Gastrocnemius medialis (tissue), 3 donors: ENCODE results near the genes RC3H1, COP1 and SEC16B.

- PRO-cap, result no peak
- RAMPAGE, long total RNA, 3 experiments, result no peak in any of the 3 experiments
Measured at GRCh38 chr1:173726757-173727294, 12.0 kb downstream of the KLHL20 start.

- PRO-cap, result no peak
- RAMPAGE, long total RNA, 3 experiments, result no peak in any of the 3 experiments
Measured at GRCh38 chr1:173856942-173858153, 10.8 kb upstream of the ZBTB37 start.

DNA sequence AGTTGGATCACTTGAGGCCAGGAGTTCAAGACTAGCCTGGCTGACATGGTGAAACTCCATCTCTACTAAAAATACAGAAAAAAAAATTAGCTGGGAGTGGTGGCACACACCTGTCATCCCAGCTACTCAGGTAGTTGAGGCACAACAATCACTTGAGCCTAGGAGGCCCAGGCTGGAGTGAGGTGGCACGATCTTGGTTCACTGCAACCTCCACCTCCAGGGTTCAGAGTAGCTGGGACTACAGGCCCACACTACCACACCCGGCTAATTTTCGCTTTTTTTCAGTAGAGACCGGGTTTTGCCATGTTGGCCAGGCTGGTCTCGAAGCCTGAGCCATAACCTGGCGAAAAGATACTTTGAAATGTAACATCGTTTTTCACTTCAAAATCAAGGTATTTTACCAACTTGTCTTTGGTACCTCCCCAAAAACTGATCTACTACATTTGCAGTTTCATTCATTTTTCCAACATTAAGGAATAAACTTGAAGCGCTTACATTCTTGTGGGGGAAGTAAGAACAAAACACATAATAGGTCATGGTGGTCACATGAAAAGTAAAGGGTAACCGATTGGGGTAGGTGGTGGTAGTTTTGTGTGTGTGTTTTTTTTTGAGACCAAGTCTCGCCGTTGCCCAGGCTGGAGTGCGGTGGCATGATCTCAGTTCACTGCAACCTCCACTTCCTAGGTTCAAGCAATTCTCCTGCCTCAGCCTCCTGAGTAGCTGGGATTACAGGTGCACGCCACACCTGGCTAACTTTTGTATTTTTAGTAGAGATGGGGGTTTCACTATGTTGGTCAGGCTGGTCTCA is 6.3 kb upstream of the ZBTB37 start:
- PRO-cap, result no peak
- RAMPAGE, long total RNA, 3 experiments, result no peak in any of the 3 experiments

- PRO-cap, result no peak
- RAMPAGE, long total RNA, 3 experiments, result start-site peak on the minus strand in 1 of 3 experiments, at chr1:173865473-173865530 at its widest, 6 reads per replicate
Measured at GRCh38 chr1:173865323-173866479, 2.5 kb upstream of the ZBTB37 start.

- PRO-cap, result no peak
- RAMPAGE, long total RNA, 3 experiments, result no peak in any of the 3 experiments
Measured at GRCh38 chr1:173869133-173869471, 922 bp downstream of the ZBTB37 start.

DNA sequence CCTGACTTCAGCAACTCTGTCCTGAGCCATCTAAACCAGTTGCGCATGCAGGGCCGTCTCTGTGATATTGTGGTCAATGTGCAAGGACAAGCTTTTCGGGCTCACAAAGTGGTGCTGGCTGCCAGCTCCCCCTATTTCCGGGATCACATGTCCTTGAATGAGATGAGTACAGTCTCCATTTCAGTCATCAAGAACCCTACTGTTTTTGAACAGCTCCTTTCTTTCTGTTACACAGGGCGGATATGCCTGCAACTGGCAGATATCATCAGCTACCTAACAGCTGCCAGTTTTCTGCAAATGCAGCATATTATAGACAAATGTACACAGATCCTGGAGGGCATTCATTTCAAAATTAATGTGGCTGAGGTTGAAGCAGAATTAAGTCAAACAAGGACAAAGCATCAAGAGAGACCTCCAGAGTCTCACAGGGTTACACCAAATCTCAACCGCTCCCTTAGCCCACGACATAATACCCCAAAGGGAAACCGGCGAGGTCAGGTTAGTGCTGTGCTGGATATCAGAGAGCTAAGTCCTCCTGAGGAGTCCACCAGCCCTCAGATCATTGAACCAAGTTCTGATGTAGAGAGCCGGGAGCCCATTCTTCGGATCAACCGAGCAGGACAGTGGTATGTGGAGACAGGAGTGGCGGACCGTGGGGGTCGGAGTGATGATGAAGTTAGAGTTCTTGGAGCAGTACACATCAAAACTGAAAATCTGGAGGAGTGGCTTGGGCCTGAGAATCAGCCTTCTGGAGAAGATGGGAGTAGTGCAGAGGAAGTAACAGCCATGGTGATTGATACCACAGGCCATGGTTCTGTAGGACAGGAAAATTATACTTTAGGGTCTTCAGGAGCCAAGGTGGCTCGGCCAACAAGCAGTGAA is 2.3 kb downstream of the ZBTB37 start:
- PRO-cap, result no peak
- RAMPAGE, long total RNA, 3 experiments, result no peak in any of the 3 experiments

- PRO-cap, result bidirectional peak, plus-strand start at chr1:174022547, minus-strand start at chr1:174022374
- RAMPAGE, long total RNA, 3 experiments, result no peak in any of the 3 experiments
Measured at GRCh38 chr1:174022225-174022628, at the start of gene RC3H1. Gene RC3H1, minus strand, starts transcription at chr1:174022357.

DNA sequence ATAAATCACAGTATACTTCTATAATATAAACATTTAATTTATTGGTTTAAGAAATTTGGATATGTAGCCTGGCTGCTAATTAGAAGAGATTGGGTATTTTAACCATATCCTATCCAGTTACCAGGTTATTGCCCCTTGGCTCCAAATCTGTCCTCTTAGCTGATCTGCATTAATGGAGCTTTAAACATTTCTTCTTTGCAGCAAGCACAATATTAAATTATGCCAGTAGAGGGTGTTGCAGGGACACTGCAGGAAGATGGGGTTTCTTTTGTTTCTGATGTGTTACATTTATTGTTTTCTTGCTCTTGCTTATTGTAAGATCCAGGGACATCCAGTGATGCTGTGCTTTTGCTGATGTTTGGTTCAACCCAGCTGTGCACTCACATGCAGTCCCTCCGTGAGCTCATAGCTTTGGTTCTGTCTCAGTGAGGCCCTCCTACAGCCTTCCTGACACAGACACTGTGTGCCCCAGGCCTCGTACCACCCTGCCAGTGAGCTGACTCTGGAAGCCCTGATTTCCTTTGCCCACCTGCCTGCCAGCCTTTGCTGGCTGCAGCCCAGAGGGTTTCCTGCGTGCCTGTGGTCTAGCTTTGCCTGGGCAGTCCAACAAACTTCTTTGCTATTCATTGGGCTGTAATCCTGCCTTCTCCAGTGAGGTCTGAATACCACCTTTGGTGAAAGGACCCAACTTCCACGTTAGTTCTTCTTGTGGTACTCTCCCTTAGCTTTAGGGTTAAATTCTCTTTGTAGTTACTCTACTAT is 103.5 kb downstream of the RABGAP1L start:
- PRO-cap, result no peak
- RAMPAGE, long total RNA, 3 experiments, result no peak in any of the 3 experiments

GRCh38 chr1:174817439-174818327 is 182.1 kb upstream of the CACYBP start:
- PRO-cap, result no peak
- RAMPAGE, long total RNA, 3 experiments, result no peak in any of the 3 experiments

GRCh38 chr1:174999116-174999499 is 639 bp upstream of the CACYBP start:
- PRO-cap, result bidirectional peak, plus-strand start at chr1:174999714, minus-strand start at chr1:174999341
- RAMPAGE, long total RNA, 3 experiments, result no peak in any of the 3 experiments

GRCh38 chr1:175044464-175045088 is 21.4 kb upstream of the MRPS14 start:
- PRO-cap, result no peak
- RAMPAGE, long total RNA, 3 experiments, result no peak in any of the 3 experiments

DNA sequence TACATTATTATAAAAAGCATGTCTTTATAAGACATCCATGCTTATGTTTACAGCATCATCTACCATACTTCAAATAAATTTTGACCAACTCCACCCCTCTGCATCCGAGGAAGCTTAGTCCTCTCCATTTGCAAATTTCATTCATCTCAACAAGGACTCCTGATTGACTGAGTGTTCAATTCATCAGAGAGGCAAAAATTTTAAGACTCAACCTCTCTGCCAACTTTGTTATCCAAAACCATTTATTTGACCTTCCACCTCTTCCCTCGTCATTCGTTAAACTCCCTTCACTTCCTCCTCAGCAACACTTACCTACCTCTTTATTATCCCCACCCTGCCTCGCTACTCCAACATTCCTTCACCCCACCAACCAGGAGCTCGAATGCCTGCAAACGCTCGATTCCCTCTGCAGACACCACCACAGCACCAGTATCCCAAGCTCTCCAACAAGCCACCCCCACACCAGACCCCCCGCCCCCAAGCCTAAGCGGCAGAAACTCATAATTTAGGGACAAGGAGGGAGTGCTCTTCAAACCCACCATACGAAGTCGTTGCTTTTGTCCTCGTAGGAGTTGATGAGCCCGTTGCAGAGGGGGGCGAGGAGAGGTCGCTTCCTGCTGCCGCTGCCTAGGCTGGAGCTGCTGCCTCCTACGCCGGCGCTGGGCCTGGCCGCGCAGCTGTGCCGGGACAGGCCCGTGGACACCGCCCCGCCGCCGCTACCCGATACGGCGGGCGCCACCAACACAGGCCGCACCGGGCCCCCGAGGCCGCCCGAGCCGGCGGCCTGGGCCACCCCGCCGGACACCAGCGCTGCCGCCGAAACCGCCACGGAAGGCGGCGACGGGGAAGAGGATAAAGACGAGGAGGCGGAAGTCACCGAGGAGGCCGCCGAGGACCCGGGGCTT is 801 bp downstream of the COP1 start:
- PRO-cap, result unidirectional peak, plus-strand start at position 723 of the sequence
- RAMPAGE, long total RNA, 3 experiments, result no peak in any of the 3 experiments

DNA sequence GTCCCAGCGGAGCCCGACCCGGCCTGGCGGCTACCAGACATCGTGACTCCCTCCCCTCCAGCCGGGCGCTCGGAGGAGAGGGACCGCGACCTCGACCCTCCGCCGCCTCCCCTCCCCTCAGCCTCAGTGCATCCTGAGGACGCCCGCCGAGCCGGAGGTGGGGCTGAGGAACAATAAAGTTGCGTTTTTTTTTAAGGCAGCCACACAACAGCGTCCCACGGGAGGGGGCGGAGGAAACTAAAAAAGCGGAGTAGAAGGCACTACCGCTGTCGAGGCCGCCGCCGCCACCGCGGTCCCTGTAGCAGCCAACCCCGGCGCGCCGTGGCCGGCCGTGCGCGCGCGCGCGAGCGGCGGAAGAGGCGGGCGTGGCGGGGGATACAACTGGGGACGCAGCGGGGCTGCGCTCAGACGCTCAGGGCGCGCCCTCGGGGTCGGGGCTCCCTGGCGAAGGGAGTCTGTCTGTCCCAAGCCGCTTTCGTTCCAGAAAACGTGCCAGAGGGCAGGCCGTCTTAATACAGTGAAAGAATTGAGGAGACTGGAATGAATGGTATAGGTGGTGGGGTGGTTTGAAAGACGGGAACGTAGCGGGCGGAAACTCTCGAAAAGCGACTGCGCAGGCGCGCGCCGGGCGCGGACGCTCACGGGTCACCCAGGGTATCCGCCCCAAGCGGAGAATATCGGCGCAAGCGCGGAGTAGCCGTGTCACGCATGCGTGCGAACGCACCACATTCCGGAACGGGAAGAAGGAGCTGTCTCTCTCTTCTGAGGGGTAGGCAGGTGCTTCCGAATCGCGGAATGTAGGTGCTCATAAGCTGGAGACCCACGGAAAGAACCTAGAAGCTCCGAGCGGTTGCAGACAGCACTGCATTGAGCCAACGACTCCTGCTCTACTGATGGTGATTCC is at the start of gene COP1:
Gene COP1, minus strand, starts transcription at position 349 of the 904 bp plus-strand sequence.
- PRO-cap, result bidirectional peak, plus-strand start at position 407 of the sequence, minus-strand start at position 333 of the sequence; bidirectional peak, plus-strand start at position 728 of the sequence, minus-strand start at position 613 of the sequence
- RAMPAGE, long total RNA, 3 experiments, result no peak in any of the 3 experiments

DNA sequence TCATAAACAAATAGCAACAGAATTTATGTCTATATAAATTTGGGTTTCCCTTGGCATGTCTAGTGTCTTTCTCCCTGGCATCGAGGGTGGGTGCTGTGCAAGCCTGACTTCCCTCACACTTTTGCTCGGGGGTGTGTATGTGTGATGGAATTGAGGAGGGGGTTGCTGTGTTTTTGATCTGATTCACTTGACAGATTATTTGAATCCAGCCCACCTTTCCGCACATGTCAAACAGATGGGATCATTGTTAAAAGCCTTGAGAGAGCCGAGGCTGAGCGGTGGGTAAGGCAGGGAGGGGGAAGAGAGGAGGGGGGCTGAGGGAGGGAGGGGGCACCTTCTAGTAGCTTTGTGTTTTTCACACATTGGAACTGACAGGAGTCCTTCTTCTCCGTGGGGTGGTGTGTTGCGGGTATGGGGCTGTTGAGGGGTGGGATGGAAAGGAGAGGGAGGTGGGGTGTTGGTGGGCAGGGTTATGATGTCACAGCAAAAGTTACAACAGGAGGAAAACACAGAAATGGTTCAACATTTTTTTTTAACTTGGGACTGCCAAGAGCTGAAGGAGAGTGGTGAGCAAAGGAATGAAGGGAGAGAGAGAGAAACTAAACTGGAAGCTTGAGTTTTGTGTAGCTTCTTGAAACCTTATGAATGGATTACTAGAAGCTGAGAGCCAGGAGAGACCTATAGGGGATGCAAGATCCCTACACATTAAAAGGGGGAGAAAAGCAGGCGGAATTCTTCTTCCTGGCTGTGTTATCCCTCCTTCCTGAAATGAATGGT is 90.2 kb downstream of the PAPPA2 start:
- PRO-cap, result no peak
- RAMPAGE, long total RNA, 3 experiments, result no peak in any of the 3 experiments

- PRO-cap, result unidirectional peak, plus-strand start at chr1:176656571
- RAMPAGE, long total RNA, 3 experiments, result no peak in any of the 3 experiments
Measured at GRCh38 chr1:176656095-176656845, 193.3 kb downstream of the PAPPA2 start.

DNA sequence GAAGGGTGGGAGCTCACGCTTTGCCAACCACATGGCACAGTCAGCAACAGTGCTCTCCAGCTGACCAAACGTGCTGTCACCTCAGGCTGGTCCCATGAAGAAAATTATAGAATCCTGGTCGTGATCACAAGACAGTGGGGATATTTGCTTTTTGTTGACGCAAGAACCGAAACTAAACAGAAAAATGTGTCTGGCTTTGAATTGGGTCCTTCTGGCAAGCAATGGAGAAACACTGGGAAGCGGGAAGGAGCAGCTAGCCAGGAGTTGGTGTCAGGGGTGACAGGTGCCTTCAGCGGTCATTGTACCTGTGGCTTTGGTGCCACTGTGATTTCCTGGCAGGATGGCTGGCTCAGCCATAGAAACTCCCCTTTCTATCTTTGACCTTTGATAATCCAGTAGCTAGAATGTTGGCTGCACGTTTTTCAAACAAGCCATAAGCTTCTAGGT is 304.8 kb downstream of the PAPPA2 start:
- PRO-cap, result no peak
- RAMPAGE, long total RNA, 3 experiments, result no peak in any of the 3 experiments

- PRO-cap, result no peak
- RAMPAGE, long total RNA, 3 experiments, result no peak in any of the 3 experiments
Measured at GRCh38 chr1:177968246-177968584, 1.6 kb downstream of the SEC16B start.

- PRO-cap, result no peak
- RAMPAGE, long total RNA, 3 experiments, result no peak in any of the 3 experiments
Measured at GRCh38 chr1:177969697-177970485, at the start of gene SEC16B. Gene SEC16B, minus strand, starts transcription at chr1:177970058.

- PRO-cap, result no peak
- RAMPAGE, long total RNA, 3 experiments, result no peak in any of the 3 experiments
Measured at GRCh38 chr1:178320699-178321078, 176.1 kb downstream of the CLEC20A start.

- PRO-cap, result no peak
- RAMPAGE, long total RNA, 3 experiments, result no peak in any of the 3 experiments
Measured at GRCh38 chr1:178474532-178475092, 22.2 kb downstream of the CLEC20A start.